Skeletal muscle tissue (tissue), 7 donors: ENCODE measurements around a stretch of chr15.

DNA sequence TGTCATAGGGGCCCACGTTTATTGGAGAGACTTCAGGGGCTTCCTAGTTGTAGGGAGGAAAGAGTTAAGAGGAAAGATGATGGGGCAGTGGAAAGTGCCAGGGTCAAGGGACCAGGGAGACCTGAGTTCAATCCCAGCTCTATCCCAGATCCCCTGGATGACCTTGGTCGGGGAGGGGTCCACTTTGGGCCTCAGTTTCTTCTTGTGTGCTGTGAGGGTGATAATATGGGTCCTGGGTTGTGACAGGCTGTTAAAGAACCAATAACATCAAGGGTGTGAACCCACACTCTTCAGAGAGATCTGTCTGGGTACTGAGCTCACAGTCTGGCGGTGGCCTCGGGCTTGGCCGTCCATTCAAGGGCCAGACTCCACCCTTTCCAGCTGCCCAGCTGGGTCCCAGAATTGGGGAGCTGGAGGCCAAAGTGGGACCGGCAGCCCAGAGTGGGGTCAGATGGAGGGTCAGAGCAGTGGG is 1.2 kb downstream of the CORO2B start:
- PRO-cap, 3 experiments: peak in 1 of 3 experiments; most common plus-strand start position 320 of the sequence (in 1)
- RAMPAGE, long total RNA: no peak
- RRBS, 2 experiments: no CpG with 5 or more reads among the region's 6 CpGs

- PRO-cap, 3 experiments: no peak in any of the 3 experiments
- RAMPAGE, long total RNA: no peak
- RRBS, 2 experiments: no CpG with 5 or more reads among the region's 5 CpGs
Observed at GRCh38 chr15:68618326-68618879, 39.6 kb downstream of the CORO2B start.

- PRO-cap, 3 experiments: no peak in any of the 3 experiments
- RAMPAGE, long total RNA: no peak
- RRBS, 2 experiments: no CpG with 5 or more reads among the region's 3 CpGs
Observed at GRCh38 chr15:68637923-68638439, 59.2 kb downstream of the CORO2B start.

DNA sequence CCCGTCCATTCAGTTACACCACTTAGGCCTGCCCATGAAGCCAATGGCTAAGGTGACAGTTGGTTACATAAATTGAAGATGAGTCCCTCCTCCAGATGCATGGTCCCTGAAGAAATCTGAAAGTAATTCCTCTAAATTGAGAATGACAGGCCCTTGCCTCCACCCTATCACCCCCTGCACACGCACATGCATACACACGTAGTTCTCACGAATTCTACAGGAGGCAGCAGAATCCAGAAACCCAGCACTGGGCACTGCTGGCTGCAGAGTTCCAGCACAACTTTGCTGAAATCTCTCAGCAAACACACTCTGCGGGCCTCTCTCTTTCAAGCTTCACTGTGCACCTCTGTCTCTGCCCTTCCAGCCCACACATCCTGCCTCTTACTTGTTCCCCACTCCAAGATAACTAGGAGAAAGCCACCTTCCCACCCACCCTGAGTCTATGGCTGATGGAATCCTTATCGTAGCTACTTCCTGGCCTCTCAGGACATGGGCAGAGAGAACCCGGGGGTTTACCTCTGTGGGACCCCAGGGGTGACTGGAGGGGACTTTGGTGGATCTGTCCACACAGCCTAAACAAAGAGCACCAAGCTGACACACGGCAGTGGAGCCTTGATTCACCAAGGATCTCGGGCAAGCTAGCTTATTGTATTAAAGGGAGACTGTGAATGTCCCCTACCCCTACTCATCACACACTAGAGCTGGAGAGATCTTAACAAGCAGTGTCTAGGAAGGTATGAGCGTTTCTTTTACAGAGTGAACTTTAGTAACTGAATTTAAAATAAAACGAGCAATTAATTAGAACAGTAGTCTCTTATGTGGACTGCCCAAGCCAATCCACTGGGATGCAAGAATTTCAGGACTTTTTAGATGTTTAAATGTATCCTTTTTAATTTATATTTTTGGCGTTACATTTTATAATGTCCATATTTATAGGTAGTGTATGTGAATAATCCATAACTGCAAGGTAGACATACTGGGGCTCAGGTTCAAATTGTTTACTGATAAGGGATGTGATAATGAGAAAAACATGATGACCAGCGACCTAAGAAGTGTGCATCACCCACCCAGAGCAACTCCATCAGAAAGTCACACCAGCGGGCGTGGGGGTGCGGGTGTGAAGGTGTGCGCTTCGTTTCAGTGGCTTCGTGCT is 11.7 kb downstream of the ANP32A start:
- PRO-cap, 3 experiments: no peak in any of the 3 experiments
- RAMPAGE, long total RNA: no peak
- RRBS, 2 experiments: no CpG with 5 or more reads among the region's 19 CpGs

GRCh38 chr15:68815482-68816342 is 5.0 kb downstream of the ANP32A start:
- PRO-cap, 3 experiments: no peak in any of the 3 experiments
- RAMPAGE, long total RNA: no peak
- RRBS, 2 experiments: no CpG with 5 or more reads among the region's 7 CpGs

GRCh38 chr15:68818092-68818348 is 2.7 kb downstream of the ANP32A start:
- PRO-cap, 3 experiments: peak in 3 of 3 experiments; most common plus-strand start chr15:68818219 (in 2); most common minus-strand start chr15:68818162 (in 2)
- RAMPAGE, long total RNA: no peak
- RRBS, 2 experiments: 1 to 3% methylated on average over 21 of the region's 32 CpGs

GRCh38 chr15:68818349-68819370 is 2.0 kb downstream of the ANP32A start:
- PRO-cap, 3 experiments: peak in 3 of 3 experiments; most common plus-strand start chr15:68819133 (in 3); most common minus-strand start chr15:68818635 (in 2)
- RAMPAGE, long total RNA: no peak
- RRBS, 2 experiments: 2% methylated on average over 42 of the region's 99 CpGs

DNA sequence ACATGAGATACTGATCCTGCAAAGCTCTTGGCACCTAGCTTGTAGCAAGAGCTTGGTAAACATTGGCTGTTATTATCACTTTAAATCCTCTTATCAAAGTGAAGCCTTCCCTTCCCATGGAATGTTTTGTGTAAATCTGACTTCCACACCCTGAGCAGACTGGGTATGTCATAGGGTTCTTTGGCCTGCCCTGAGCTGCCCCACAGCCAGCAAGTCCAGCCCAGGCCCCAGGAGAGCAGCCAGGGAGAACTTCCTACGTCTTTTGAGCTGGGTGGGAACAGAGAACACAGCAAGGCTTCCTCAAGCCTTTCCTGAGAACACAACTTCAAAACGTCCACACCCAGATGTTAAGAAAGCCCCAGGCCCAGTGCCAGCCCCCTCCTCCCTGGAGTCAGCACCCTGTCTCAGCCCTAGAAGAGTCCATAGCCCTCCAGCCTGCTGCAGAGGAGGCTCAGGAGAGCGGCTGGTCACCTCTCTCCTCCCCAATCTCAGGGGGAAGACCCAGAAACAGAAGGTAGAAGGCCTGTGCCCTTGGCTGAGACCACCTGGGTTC is 7.9 kb upstream of the PAQR5 start:
- PRO-cap, 3 experiments: no peak in any of the 3 experiments
- RAMPAGE, long total RNA: no peak
- RRBS, 2 experiments: no CpG with 5 or more reads among the region's 3 CpGs

DNA sequence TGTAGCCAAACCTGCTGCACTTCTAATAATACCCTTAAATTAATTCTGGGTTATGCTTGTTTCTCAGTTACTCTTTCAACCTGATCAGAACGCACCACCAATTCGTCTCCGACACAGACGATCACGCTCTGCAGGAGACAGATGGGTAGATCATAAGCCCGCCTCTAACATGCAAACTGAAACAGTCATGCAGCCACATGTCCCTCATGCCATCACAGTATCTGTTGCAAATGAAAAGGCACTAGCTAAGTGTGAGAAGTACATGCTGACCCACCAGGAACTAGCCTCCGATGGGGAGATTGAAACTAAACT is 7.9 kb upstream of the RPLP1 start:
- PRO-cap, 3 experiments: no peak in any of the 3 experiments
- RAMPAGE, long total RNA: no peak
- RRBS, 2 experiments: no CpG with 5 or more reads among the region's 7 CpGs

DNA sequence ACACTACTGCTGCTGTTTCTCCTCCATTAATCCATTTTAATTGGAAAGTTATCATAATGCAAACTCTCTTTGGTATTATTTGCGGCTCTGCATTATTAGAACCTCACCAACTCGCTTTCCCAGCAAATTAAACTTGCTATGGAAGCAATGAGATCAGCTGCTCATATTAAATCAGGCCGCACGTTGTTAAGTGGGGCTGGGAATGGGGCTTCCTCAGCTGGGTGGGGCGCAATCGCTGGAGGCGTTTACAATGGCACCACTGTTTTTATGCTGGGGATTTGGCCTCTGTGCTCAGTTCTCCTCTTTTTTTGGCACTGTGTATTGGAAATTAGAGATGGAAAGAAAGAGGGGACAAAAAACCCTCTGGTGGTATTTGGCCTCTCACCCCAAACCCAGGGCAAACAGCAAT is 72.2 kb downstream of the RPLP1 start:
- PRO-cap, 3 experiments: no peak in any of the 3 experiments
- RAMPAGE, long total RNA: no peak
- RRBS, 2 experiments: no CpG with 5 or more reads among the region's 7 CpGs

DNA sequence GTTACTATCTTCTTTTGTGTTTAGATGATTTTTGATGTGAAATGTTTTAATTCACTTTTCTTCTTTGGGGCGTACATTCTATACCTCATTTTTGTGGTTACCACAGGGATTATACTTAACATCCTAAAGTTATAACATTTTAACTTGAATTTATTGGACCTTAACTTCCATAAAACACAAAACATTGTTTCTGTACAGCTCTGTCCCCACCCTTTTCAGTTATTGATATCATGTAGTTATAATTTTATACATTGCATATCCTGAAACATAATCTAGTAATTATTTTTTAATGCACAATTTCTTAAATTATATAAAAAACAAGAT is 321.1 kb downstream of the TLE3 start:
- PRO-cap, 3 experiments: no peak in any of the 3 experiments
- RAMPAGE, long total RNA: no peak
- RRBS, 2 experiments: no CpG with 5 or more reads among the region's 1 CpG

DNA sequence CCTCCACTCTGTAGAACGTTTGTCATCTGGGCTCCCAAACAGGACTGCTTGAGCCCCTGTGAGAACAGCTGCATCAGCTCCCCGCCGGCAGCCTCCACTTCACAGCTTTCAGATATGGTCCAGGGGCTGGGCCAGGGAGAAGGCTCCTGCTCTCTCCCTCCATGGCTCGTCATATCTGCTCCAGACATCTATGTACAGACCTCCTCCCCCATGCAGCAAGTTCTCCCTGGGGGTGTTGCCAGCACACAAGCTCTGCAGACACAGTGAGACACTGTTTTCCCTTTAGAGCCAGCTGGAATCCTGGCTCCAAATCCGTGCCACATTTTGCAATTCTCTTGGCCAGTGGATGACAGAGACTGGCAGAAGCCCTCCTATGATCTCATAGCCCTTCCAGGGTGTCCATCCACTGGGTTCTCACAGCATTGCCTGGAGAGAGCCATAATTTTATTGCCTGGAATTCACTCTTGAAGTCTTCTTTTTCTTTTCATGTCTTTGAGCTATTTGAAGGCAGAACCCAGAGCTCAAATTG is 203.9 kb downstream of the TLE3 start:
- PRO-cap, 3 experiments: no peak in any of the 3 experiments
- RAMPAGE, long total RNA: no peak
- RRBS, 2 experiments: no CpG with 5 or more reads among the region's 5 CpGs

GRCh38 chr15:70057911-70058283 is 39.8 kb downstream of the TLE3 start:
- PRO-cap, 3 experiments: no peak in any of the 3 experiments
- RAMPAGE, long total RNA: no peak
- RRBS, 2 experiments: no CpG with 5 or more reads among the region's 10 CpGs

- PRO-cap, 3 experiments: peak in 1 of 3 experiments; most common minus-strand start chr15:70062723 (in 1)
- RAMPAGE, long total RNA: no peak
- RRBS, 2 experiments: 6 to 14% methylated on average over 7 of the region's 38 CpGs
Observed at GRCh38 chr15:70062172-70062985, 35.3 kb downstream of the TLE3 start.

GRCh38 chr15:70257513-70257949 is 159.8 kb upstream of the TLE3 start:
- PRO-cap, 3 experiments: no peak in any of the 3 experiments
- RAMPAGE, long total RNA: no peak
- RRBS, 2 experiments: no CpG with 5 or more reads among the region's 5 CpGs

DNA sequence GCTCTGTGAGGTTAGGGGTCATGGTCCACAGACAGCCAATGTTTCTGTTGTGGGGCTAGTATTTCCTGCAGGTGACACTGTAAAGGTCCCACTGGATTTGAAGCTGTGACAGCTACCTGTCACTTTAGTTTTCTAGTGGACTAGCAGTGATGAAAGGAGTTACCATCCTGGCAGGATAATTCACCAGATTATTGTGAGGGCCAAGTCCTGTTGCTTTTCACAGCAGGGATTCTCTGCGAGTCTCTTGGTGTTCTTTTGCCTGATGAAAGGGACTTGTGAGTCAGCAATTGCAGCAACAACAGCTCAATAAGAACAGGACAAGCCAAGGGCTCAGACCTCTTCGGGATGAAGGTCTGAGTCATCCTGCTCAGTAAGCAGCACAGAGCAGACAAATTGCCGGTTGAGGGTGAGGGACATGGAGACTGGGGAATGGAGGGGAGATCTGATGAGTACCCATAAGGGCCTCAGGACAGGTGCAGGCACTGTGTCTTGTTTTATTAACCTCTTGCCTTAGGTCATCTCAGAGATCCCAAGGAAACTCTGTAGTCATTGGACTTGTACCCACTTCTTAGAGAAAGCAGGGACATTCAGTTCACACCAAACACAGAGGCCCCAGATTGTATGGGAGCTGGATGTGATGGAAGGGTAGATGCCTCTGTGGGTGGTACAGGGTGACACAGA is 173.7 kb upstream of the TLE3 start:
- PRO-cap, 3 experiments: no peak in any of the 3 experiments
- RAMPAGE, long total RNA: no peak
- RRBS, 2 experiments: no CpG with 5 or more reads among the region's 3 CpGs

DNA sequence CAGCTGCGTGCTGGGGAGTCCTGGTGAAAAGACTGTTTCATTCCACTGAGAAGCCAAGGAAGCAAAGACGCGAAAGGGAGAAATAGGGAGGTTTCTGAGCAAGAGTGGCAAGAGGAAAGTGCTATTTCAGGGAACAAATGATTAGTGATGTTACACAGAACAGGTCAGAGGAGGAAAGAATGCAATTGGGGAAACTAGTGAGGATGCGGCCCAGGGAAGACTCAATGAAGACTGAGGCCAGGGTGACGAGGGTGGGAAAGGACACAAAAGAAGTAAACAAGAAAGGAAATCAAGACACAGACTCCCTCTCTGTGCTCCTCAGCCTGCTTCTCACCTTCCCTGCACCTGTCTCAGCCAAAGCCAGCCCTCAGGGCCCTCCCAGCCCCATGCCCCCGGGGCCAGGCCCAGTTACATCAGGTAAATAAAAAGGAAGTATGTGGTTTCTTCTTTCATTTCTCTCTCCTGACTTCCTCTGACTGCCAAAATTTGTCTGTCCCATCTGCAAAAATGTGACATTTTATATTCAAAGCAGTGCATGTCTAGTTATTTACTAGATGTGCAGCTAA is 328.1 kb downstream of the UACA start:
- PRO-cap, 3 experiments: no peak in any of the 3 experiments
- RAMPAGE, long total RNA: no peak
- RRBS, 2 experiments: no CpG with 5 or more reads among the region's 6 CpGs

DNA sequence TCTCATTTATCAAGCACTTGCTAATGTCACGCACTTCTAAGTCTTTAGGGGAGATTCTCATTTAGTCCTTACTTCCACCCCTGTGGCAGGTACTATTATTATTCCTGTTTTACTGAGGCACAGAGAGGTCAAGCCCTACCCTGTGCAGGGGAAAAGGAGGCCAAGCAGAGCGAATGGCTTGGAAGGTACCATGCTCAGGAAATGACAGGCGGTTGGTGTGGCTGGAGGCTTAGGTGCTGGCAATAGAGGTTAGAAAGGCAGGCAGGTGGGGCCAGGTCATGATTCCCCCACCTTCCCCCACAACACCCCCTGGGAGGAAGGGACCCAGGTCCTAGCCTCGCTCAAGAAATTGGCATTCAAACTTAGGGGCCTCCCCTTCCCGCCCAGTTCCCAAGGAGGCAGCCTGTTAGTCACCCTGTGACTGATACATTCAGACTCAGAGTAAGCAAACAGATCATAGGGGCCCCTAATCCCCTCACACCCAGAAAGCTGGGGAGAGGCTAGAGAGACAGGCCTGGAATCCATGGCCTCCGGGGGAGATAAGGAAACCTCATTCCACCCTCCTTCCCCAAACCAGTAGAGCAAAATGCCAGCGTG is 268.7 kb downstream of the UACA start:
- PRO-cap, 3 experiments: no peak in any of the 3 experiments
- RAMPAGE, long total RNA: no peak
- RRBS, 2 experiments: no CpG with 5 or more reads among the region's 7 CpGs

GRCh38 chr15:70668737-70669429 is 94.5 kb downstream of the UACA start:
- PRO-cap, 3 experiments: no peak in any of the 3 experiments
- RAMPAGE, long total RNA: no peak
- RRBS, 2 experiments: no CpG with 5 or more reads among the region's 7 CpGs

GRCh38 chr15:70712058-70712871 is 51.1 kb downstream of the UACA start:
- PRO-cap, 3 experiments: no peak in any of the 3 experiments
- RAMPAGE, long total RNA: no peak
- RRBS, 2 experiments: no CpG with 5 or more reads among the region's 3 CpGs